Metastatic Lung Carcinoma in the Adrenal Gland (tissue), 1 donor: ENCODE measurements around the genes KRT17, KLHL10 and KCNH4.

- PRO-cap, result bidirectional peak, plus-strand start at chr17:41625022, minus-strand start at chr17:41624810
Observed at GRCh38 chr17:41623849-41625128, at the start of gene KRT17. Gene KRT17 (minus strand): TSS chr17:41624575.

- PRO-cap, result no peak
Observed at GRCh38 chr17:41737995-41738822, 3.8 kb upstream of the HAP1 start.

- PRO-cap, result no peak
Observed at GRCh38 chr17:41782107-41782646, 4.3 kb downstream of the JUP start.

DNA sequence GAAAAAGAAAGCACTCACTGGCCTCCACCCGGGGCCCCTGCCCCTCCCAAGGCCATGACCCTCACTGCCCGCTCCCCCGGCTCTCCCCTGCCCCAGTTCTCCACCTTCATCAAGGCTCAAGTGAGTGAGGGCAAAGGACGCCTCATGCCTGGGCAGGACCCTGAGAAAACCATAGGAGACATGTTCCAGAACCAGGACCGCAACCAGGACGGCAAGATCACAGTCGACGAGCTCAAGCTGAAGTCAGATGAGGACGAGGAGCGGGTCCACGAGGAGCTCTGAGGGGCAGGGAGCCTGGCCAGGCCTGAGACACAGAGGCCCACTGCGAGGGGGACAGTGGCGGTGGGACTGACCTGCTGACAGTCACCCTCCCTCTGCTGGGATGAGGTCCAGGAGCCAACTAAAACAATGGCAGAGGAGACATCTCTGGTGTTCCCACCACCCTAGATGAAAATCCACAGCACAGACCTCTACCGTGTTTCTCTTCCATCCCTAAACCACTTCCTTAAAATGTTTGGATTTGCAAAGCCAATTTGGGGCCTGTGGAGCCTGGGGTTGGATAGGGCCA, 9.4 kb downstream of the FKBP10 start:
- PRO-cap, result no peak

GRCh38 chr17:41837517-41838040, at the start of gene KLHL10:
Gene KLHL10 (plus strand): TSS chr17:41837825.
- PRO-cap, result no peak

DNA sequence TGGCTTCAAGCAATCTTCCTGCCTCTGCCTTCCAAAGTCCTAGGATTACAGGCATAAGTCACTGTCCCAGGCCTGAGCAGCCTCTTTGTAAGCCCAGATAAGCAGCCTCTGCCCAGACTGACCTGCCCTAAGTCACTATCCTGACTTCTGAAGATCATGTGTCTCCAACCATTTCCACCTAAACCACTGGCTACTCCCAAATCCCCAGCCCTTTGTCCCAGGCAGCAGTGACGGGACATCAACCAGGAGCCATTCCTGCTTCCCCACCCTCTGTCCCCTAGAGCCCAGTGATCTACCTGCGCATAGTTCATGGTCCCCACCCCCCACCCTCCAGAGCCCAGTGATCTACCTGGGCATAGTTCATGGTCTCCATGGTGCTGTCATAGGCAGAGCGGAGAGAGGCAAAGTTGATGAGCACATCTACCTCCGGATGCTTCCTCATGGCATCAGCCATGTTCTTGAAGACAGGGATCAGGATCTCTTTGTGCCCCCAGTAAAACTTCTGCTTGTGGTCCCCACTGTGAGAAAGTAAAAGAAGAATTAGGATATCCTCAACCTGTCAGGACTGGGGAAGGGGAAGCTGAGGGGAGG, 26.7 kb downstream of the ACLY start:
- PRO-cap, result no peak

- PRO-cap, result unidirectional peak, minus-strand start at chr17:41919648
Observed at GRCh38 chr17:41919498-41919859, 728 bp upstream of the ACLY start.

DNA sequence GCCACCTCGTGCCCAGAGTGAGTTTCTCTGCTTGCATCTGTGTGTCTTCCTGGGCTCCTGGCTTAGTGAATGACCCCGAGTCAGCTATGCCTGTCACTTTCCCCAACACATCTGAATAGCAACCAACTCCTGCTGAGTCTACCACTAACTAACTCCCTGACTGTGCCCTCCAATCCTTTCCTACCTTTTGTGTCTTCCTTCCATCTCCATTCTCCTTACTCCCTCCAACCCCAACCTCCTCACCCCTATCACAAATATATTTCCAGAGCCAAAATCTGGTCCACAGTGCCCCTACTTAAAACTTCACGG, 11.6 kb downstream of the CNP start:
- PRO-cap, result no peak

GRCh38 chr17:42024057-42024472, 4.2 kb downstream of the NKIRAS2 start:
- PRO-cap, result no peak

DNA sequence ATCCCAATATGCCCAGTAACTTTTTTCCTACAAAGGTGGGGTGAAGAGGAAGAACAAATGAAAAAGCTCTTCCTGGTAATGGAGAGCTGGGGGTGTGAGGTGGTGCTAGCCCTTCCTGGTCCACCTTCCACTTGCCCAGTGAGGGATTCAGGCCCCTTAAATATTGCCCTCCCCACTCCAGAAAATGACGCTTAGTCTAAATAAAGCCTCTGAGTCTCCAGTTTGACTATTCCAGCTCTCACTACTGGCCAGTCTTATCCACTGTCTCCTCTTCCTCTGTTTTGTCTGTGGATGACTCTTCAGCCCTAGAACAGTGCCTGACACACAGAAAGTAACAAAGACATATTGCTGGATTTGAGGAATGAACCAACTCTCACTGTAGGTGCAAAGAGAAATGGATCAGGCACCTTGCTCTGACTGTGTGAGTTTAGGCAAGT, 21.5 kb downstream of the ZNF385C start:
- PRO-cap, result no peak

- PRO-cap, result no peak
Observed at GRCh38 chr17:42128451-42129019, 5.9 kb downstream of the HSPB9 start.

DNA sequence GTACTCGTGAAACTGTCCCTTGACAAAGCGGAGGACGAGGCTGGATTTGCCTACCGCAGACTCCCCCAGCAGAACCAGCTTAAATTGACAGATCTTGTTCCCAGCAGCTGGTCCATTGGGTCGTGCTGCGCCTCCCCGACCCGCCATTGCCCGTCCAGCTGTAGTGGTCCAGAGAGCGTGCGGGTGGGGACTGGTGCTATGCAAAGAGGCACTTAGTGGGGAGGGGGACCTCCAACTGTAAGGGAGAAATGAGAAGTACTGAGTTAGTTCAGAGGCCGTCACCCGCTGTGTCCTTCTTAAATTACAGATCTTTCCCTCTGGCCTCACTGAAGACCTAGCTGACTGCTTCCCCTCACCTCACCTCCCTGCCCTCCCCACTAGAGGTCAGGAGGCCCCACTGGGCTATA, 7.8 kb downstream of the HSPB9 start:
- PRO-cap, result no peak

- PRO-cap, result no peak
Observed at GRCh38 chr17:42135462-42136124, 13.0 kb downstream of the HSPB9 start.

DNA sequence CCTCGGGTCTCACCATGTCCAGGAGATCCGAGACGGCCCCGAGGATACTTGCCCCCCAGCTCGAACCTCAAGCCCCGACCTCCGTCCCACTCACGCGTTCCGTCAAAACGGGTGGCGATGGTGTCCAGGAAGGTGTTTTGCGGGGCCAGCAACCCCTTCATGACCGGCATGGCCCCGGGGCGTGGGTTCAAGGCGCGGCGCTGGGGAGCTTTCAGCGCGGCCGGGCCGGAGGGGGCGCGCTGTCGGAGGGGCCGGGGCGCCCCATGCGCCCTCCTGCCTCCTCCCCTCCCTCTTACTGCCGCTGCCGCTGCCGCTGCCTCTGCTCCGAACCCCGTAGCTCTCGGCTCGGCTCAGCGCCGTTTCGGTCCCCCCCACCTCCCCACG, at the start of gene KCNH4:
KCNH4 (minus strand) TSS at position 367 of the 384 bp plus-strand sequence.
- PRO-cap, result no peak

- PRO-cap, result no peak
Observed at GRCh38 chr17:42268638-42269224, 7.5 kb downstream of the STAT5B start.

GRCh38 chr17:42272091-42273174, 3.8 kb downstream of the STAT5B start:
- PRO-cap, result no peak

DNA sequence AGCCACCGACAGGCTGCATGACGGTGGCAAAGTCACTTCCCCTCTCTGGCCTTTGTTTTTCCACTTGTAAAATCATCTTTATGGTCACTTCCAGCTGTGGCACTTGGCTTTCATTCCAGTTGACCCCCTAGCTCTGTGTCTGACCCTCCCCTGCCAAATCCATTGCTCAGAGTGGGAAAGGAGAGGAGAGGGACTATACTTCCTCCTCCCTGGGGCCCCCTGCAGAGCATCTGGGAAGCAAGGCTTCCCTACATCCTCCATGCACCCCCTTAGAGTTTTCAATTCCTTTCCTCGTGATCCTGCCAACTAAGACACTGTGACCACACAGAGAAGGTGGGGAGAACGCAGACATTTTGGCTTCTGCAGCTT, 1.5 kb upstream of the STAT5A start:
- PRO-cap, result no peak

GRCh38 chr17:42301092-42301503, 12.8 kb downstream of the STAT5A start:
- PRO-cap, result no peak

DNA sequence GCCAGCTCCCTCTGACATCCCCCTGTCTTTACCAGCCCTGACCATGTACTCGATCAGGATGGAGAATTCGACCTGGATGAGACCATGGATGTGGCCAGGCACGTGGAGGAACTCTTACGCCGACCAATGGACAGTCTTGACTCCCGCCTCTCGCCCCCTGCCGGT, 22.1 kb downstream of the STAT5A start:
- PRO-cap, result no peak

DNA sequence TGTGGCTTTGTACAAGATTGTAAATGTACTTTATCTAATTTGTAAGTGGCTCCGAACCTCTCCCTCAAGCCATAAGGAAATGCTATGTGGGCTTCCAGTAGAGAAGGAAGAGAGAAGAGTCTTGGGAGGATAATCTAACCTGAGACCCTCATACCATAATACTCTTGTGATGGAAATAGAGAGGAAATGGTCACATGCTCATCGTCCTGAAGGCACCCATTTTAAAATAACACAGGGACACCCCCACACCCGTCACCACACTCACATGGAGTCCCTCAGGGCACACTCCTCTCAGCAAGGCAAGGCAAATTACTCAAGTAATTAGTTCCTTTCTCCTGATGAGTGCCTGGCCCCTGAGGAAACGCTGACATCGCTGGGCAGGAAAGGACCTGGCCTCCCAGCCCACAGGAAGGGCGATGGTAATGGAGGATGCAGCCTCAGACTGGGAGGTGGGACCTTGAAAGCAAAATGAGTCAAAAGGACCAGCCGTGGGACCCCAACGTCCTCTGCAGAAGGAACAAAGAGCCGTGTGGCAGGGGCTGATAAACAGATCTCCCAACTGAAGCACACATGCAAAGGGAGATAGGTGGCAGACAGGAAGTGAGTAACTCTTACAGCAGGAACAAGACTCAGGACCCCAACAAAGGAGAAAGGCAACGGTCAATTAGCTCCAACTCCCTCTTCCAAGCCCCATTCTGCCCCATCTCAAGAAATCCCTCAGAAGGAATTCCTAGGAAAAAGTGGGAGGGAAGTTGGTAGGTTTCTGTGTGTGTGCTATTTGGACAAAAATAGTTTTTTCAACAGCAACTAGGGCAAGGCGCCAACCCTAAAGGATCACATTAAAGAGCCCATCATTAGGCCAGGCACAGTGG, 31.5 kb downstream of the STAT5A start:
- PRO-cap, result no peak